ENCODE data around the gene TMEM126A.

DNA sequence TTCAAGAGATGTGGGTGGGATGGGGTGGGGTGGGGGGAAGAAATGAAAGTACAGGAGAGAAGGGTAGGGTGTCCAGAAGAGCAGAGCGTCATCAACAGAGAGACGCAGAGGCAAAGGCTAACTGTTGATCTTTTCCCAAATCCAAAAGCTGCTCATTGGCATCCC is 1.7 kb downstream of the RAB30 start:
- PRO-cap = unidirectional peak, plus-strand start at position 75 of the sequence
- RAMPAGE, long total RNA, 4 experiments = no peak in any of the 4 experiments

GRCh38 chr11:83092774-83093285 is 21.1 kb upstream of the RAB30 start:
- PRO-cap = no peak
- RAMPAGE, long total RNA, 4 experiments = no peak in any of the 4 experiments

DNA sequence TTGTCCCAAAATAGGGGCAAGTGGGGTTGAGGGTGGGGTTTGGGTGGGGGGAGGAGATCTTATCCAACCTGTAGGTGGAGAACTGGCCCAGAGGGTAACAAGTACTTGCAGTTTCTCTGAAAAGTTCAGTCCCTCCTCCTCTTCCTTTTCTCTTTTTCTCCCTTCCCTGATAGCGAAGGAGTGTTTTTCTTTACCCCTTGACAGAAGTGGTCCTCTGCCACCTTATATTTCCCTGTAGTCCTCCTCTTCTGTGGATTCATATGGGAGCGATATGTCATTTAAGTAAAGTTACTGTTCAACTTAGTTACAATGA is 1.3 kb downstream of the PCF11 start:
- PRO-cap = bidirectional peak, plus-strand start at position 108 of the sequence, minus-strand start at position 96 of the sequence
- RAMPAGE, long total RNA, 4 experiments = no peak in any of the 4 experiments

DNA sequence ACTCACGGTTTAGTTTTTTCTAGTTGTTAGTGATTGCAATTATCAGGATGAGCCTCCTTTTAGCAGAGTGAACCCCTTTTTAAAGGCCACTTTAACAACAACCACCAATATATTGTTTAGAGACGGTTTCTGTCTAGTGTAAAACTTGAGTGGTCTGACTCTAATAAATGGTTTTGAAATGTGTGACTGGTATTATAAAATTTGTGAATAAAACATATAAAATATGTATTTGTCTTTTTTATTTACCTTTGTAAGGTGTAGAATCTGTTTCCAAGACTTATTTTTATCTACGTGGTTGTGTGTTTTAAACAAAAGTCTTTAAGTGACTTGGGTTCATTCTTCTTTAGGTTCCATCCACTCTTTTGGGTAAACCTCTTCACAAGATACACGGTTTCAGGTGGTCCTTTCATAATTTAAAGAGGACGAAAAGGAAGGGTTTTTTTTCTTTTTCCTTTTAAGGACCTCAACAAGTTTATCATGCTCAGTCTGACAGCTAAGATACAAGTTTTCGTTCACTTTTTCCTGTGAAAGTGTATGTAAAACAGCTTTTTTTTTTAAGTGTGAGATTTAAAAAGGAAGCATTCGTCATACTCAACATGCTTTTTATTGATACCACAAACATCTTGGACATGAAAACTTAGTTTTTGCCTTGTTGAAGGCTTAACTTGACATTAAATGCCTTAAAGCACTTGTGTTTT is 1.9 kb downstream of the PCF11 start:
- PRO-cap = unidirectional peak, minus-strand start at position 514 of the sequence
- RAMPAGE, long total RNA, 4 experiments = no peak in any of the 4 experiments

- PRO-cap = no peak
- RAMPAGE, long total RNA, 4 experiments = no peak in any of the 4 experiments
Observed at GRCh38 chr11:83164248-83164848, 7.4 kb downstream of the PCF11 start.

DNA sequence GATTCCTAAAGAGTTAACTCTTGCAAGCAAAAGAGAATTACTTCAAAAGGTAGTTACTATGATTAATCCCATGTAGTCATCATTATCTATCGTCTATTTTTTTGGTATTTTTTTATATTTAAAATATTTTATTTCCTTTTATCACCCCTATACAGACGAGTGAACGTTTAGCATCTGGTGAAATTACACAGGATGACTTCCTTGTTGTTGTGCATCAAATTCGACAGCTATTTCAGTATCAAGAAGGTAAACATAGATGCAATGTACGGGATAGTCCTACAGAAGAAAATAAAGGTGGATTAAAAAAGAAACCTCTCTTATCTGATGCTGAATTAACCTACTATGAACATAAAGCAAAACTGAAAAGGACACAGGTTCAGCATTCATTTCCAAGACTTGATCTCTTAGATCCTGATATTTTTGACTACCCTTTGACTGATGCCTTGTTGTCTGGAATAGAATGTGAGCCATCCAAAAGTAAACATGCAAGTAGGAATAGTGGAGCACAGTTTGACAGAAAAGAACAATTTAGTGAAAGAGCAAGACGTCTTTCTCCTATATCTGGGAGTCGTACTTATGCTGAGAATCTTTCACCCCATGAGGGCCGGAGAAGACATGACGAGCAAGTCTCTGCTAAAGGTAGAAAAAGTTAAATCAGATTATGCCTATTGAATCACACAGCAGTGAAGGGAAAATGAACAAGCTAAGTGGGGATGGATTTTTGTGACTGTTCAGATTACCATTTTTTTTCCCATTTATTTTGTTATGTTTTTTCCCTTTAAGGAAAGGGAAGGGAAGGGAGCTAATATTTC is 10.5 kb downstream of the PCF11 start:
- PRO-cap = no peak
- RAMPAGE, long total RNA, 4 experiments = no peak in any of the 4 experiments

- PRO-cap = unidirectional peak, plus-strand start at chr11:83681228
- RAMPAGE, long total RNA, 4 experiments = no peak in any of the 4 experiments
Observed at GRCh38 chr11:83680882-83681352, 394.8 kb upstream of the CCDC90B start.

DNA sequence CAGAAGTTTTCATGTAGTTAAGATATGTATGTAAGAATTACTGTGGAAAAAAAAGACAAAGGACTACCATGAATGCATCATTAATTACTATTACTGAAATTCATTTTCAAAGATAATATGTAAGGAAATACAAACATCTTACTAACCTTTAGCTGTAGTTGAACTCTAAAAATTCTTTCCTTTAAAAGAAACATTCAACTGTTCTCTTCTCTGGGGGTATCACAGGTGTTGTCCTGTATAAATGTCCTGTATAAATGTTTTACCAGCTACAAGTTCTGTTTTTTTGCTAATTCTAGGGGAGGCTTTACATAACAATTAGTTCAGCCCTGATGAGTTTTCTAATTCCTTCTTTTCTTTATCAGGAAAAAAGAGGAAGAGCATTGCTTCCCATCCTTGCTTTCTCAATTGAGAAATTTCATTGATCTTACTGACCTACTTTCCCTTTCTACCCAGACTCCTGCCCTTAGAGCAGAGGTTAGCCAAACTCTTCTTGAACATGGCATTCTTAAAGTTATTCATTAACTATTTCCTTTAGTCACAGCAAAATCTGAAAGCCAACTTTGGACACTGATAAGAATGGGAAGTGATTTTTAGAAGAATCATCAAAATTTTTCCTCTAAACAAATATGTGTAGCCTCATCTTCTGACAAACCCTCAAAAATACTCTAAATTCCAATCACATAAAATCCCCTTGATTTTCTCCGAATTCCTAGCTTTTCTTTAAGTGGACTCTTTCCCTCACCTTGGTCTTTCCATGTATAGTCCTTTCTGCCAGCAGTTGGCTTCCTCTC is 566.5 kb upstream of the CCDC90B start:
- PRO-cap = no peak
- RAMPAGE, long total RNA, 4 experiments = no peak in any of the 4 experiments

- PRO-cap = no peak
- RAMPAGE, long total RNA, 4 experiments = no peak in any of the 4 experiments
Observed at GRCh38 chr11:84653992-84654207, 973.2 kb downstream of the DLG2 start.

GRCh38 chr11:85647702-85648704 is at the start of gene TMEM126A:
Gene TMEM126A, plus strand, starts transcription at chr11:85647967.
- PRO-cap = bidirectional peak, plus-strand start at chr11:85647967, minus-strand start at chr11:85647895; unidirectional peak, minus-strand start at chr11:85648230
- RAMPAGE, long total RNA, 4 experiments = start-site peak on the plus strand in 4 of 4 experiments, at chr11:85647962-85648029 at its widest, 22 to 371 reads per replicate

DNA sequence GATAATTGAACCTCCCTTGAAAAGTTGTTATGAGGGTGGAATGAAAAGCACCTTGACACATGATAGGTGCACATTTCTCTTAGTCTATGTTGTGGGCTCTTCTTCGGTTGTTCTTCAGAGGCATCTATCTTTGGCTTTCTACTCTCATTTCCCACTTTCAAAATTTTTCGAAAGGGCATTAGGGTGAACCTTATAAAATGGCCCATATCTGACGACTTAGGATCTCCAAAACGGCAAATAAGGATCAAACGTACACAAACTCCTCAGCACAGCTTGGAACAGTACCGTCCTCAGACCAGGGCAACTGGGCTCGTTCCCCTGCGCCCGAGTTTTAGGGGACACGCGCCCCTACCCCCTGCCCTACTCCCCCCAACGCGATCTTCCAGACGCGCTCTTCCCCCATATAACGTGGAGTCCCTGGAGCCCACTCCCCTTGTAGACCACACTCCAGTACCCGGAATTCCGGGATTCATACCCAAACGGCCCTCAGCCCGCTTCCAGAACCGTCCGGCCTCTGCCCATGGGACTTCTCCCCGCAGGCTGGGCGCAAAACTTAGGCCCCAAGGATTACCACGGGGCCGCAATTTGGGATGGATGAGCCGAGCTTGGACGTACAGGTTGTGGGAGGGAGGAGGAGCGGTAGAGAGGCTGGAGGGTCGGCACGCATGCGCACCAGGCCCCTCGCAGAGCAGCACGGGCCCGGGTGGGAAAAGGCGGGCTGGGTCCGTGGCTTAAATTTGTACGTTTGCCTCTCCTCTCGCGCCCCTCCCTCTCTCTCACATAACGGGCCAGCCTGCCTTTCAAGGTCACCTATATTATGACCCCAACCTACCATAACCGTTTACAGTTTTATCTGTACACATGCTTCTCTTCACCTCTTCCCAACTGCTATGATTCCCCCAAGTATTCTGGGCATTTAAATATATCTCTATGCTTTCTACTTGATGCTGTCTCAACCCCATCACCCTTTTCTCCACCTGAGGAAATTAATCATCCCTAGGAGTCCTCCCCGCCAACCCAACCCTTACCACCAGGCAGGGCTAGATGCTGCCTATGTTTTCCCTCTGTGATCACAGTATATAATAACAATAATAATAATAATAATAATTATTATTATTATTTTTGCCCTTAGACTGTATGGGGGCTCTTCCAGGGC is 3.4 kb downstream of the CCDC89 start:
- PRO-cap = unidirectional peak, minus-strand start at position 622 of the sequence
- RAMPAGE, long total RNA, 4 experiments = no peak in any of the 4 experiments

DNA sequence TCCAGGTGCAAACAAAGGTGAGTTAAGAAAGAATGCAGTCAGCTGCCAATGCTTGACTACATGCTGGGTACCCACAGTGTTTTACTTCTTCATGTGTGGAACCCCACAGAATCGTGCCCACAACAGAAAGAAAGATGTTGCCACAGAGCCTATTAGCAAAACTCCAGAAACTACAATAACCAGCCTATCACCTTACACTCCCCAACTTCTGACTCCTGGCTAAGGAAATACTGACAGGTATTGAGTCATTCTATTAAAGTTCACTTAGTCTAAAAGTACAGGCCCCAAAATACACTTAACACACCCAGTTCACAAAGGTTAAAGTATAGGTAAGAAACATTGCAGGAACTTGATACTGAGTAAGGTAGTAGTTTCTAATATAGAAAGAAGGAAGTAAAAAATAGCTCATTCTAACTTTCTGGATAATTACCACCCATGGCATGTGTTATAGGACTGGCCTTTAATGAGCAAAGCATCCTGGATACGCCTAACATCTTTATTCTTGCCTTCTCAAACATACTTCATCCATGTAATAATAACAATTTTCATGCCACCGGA is 57.0 kb upstream of the CCDC89 start:
- PRO-cap = no peak
- RAMPAGE, long total RNA, 4 experiments = no peak in any of the 4 experiments

DNA sequence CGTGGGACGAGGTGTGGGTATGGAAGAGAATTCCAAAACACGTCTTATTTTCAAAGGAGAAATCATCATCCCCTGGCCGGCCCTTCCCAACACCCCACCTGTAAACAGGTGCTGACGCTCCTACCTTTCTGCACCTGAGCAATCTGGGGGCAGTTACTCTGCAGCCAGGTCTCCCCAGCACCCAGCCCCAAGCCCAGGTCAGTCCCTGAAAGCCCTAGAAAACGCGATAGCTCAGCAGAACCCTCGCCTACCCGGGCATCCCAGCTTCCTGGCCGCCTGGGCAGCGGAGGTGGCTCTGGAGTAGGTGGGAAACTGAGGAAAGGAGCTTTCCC is 521 bp downstream of the SYTL2 start:
- PRO-cap = no peak
- RAMPAGE, long total RNA, 4 experiments = no peak in any of the 4 experiments

DNA sequence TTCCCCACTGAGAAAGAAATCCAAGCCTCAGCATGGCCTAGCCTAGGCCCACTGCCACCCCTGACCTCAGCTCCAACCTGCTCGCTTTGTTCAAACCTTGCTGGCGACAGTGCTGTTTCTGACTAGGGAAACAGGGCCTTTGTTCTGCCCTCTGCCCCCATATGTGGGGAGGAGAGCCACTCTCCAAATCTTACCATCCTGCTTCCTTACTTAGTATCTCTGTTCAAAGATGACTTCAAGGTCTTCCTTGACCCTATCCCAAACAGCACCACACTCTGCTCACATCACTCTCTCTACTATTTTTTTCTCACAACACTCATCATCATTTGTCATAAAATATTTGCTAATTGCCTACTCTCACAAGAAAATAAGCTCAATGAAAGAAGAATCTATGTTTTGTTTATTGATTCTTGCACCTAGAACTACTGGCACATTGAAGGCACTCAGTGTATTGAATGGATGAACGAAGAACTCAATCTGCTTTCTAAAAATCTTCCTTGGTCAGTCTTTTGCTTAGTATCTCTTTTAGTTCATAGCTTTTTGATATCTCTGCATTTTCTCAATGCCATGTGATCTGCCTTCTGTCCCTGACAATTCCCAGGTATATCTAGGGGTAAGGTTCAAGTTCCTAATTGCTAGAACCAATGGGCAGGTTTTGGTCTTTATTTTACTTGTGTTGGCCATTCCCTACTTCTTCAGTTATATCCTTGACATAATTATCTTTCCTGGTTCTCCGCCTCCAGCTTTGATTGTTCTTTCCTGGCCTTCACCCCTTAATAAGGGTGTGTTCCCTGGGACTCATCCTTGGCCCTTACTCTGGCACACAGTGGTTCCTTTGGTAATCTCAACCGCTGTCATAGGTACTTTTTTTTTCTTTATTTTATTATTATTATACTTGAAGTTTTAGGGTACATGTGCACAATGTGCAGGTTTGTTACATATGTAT is 96.2 kb downstream of the CCDC83 start:
- PRO-cap = no peak
- RAMPAGE, long total RNA, 4 experiments = no peak in any of the 4 experiments

GRCh38 chr11:85957463-85958579 is 102.6 kb downstream of the CCDC83 start:
- PRO-cap = no peak
- RAMPAGE, long total RNA, 4 experiments = no peak in any of the 4 experiments

GRCh38 chr11:86051583-86052670 is 17.0 kb downstream of the PICALM start:
- PRO-cap = no peak
- RAMPAGE, long total RNA, 4 experiments = no peak in any of the 4 experiments

- PRO-cap = bidirectional peak, plus-strand start at chr11:86067526, minus-strand start at chr11:86067436; bidirectional peak, plus-strand start at chr11:86067814, minus-strand start at chr11:86067759
- RAMPAGE, long total RNA, 4 experiments = no peak in any of the 4 experiments
Observed at GRCh38 chr11:86066887-86067992, 1.6 kb downstream of the PICALM start.

DNA sequence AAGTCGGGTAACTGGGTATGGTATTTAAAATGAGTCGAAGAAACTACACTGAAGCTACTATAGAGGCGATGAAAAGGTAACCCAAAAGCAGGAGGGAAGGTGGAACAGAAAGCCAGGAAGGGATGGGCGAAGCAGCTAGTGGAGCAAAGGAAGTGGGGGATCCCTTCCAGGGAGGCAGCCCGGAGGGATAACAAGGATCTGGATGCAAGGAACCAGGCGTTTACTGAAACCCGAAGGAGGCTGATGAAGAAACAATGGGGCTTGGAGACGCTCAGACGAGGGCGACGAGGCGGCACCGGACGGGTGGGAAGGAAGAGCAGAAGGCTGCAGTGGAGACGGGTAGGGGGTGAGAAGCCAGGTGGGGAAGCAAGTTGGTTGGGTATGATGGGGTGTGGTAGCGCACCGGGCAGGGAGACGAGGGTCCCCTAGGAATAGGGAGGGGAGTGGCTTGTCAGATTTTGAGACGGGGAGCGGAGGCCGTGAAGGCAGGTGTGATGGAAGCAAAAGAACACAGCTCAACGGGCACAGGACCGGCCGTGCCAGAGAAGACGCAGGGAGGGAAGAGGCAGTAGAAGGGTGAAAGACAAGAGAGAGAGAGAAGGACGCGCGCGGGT is 784 bp downstream of the PICALM start:
- PRO-cap = unidirectional peak, plus-strand start at position 107 of the sequence; bidirectional peak, plus-strand start at position 461 of the sequence, minus-strand start at position 383 of the sequence
- RAMPAGE, long total RNA, 4 experiments = no peak in any of the 4 experiments

DNA sequence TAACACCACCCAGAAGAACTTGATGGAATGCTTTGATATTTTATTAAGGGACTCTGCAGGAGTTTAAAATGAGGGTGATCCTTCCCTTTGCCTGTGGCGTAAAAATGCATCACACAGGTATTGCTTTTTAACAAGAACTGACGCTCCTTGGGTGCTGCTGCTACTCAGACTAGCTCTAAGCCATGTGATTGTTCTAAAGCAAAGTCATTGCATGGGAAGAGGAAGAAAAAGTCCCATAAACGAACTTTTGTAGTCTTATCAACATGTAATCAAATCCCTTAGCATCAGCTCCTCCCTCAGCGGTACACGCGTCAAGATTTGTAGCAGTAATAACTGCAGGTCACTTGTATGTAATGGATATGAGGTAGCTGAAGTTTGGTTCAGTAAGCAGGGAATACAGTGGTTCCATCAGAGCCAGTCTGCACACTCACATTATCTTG is 48.3 kb upstream of the EED start:
- PRO-cap = no peak
- RAMPAGE, long total RNA, 4 experiments = no peak in any of the 4 experiments

GRCh38 chr11:86456490-86456802 is 81.8 kb downstream of the CCDC81 start:
- PRO-cap = no peak
- RAMPAGE, long total RNA, 4 experiments = no peak in any of the 4 experiments

All from esophagus squamous epithelium (tissue), 4 donors.